T-cell (primary cell): ENCODE data around the gene RABGAP1L.

DNA sequence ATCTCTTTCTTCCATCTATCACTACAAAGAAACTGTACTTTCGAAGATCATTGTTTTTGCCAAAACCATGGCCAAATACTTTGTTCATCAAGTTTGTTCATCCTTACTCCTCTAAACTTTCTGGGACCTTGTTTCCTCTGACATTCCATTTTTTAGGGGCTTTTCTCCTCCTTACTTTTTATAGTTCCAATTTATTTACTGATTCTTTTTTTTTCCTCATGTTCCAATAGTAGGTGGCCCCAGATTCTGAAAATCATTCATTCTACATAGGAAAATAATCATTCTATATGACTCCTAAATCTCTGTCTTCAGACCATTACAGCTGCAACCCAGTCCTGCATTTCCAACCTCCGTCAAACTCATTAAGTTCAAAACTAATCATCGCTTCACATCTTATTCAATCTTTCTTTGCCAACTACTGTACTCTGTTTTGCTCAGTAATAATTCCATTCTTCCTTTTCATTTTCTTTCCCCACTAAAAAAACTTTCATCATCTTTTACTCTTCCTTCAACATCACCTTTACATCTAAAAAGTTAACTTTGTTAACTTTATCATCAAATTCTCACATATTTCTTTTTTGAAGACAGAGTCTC is 2.2 kb upstream of the DARS2 start:
- PRO-cap, 7 experiments, result peak in 1 of 7 experiments; most common minus-strand start position 358 of the sequence (in 1)

- PRO-cap, 7 experiments, result peak in 7 of 7 experiments; most common plus-strand start chr1:174159581 (in 7); most common minus-strand start chr1:174159318 (in 4)
These were observed at the start of gene RABGAP1L for GRCh38 chr1:174159043-174159716. RABGAP1L (plus strand) TSS chr1:174159520.

DNA sequence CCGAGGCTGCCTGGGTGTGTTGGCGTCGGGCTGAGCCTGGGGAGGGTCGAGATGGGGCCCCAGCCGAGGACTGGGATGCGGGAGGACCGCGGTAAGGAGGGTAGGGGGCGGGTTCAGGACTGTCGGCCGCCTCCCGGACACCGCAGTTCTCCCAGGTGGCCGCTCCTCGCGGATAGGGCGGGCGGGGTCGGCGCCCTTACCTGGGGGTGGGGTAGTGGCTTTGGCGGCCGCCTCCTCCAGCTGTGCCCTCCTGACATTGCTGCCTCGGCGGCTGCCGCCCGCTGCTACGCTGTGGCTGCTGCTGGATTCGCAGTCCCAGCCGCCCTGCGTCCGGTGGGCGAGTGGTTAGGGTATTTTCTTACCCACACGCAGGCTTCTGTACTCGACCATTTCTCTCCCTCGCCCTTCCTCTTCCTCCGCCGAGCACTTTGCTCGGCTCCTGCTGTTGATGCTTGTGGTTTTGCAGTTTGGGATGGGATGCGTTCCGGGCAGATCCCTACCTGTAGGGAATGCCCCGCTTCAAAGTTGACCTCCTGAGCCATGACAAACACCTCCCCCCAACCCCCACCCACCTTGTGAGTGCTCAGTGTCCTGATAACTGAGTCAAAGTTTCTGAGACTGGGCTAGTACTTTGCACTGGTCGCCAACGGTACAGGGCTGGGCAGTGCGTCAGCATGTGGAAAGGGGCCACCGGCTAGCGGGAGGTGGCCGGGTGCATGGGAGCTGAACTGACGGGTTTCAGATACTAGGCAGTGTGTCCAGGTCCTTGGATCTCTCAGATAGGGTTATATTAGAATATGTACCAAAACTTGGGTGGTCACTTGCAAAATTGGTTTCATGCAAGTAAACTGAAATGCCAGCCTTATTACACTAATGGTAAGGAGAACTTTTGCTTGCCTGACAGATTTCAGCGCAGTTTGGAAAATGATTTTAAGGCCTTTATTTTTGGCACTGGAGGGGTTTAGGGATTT is 682 bp downstream of the RABGAP1L start:
- PRO-cap, 7 experiments, result peak in 7 of 7 experiments; most common plus-strand start position 281 of the sequence (in 2); most common minus-strand start position 288 of the sequence (in 7)

- PRO-cap, 7 experiments, result no peak in any of the 7 experiments
These were observed 45.4 kb downstream of the RABGAP1L start for GRCh38 chr1:174204529-174205264.

- PRO-cap, 7 experiments, result no peak in any of the 7 experiments
These were observed 64.1 kb upstream of the GPR52 start for GRCh38 chr1:174383681-174384015.

DNA sequence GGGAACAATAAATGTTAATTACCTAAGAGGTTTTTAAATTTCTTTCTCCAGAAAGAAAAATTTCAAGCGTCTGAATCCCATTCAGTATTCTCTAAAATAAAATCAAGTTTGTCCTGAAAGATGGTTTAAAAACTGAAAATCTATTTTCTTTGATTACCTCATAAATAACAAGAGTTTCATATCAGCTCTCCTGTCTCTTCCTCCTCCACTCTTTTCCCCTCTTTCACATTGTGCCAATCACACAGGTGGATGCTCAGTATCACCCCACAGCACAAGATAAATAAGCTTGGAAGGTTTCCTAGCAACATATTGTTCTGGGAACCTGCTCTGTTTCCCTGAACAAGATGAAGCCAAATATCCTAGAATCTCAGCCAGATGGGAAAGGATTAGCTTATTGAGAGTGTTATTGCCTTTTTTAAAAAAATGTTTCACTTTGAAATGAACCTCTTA is 45.7 kb upstream of the CACYBP start:
- PRO-cap, 7 experiments, result no peak in any of the 7 experiments

- PRO-cap, 7 experiments, result peak in 4 of 7 experiments; most common plus-strand start chr1:174964783 (in 4); most common minus-strand start chr1:174964654 (in 4)
These were observed 35.4 kb upstream of the CACYBP start for GRCh38 chr1:174964021-174964996.

GRCh38 chr1:175193585-175194280 is 1.2 kb upstream of the KIAA0040 start:
- PRO-cap, 7 experiments, result no peak in any of the 7 experiments

GRCh38 chr1:175209056-175209597 is 16.6 kb upstream of the KIAA0040 start:
- PRO-cap, 7 experiments, result peak in 3 of 7 experiments; most common plus-strand start chr1:175209389 (in 2); most common minus-strand start chr1:175209223 (in 3)

DNA sequence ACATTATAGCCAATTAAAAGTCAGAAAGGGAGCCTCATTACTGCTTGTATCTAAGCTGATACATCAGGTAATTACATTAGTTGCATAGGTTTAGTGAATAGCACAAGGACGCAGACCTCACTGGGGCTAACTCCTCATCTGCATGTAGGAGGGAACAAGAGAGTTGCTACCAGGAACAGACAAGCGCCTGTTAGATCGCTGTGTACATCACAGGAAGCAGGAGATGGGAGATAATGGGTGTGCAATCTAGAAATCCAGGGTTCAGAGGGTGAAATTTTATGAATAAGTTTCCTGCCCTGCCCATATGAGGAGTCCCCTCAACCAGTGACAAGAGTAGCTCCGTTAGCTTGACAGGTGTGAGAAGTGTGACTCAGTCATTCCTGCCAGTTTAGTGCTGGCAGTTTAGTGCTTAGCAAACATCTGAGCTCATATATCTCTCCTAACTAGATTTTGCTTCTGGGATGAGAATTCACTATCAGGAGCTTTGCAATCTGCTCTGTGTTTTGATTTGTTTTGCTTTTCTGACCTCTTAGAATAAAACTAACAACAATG is 96.8 kb upstream of the TNR start:
- PRO-cap, 7 experiments, result no peak in any of the 7 experiments

DNA sequence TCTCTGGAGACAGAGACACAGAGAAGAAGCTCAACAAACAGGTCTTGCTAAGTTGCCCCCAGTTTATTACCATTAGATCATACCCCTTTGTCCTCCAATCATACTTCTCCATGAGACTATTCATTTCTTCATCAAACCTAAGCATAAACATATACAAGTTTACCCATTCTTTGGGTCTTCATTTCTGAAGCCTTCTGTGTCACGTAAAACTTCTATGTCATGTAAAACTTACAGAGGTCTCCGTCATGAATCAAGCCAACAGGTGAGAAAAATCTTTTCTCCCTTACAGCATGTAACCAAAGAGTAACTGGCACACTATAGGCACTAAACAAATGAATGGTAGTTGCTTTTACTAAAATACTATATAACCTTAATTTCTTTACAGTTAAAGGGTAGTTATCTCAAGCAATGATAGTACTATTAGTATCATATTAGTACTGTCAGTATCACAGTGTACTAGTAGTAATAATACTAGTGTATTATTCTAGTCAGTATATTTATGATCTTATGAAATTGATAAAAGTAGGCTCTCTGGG is 226.1 kb upstream of the TNR start:
- PRO-cap, 7 experiments, result no peak in any of the 7 experiments

DNA sequence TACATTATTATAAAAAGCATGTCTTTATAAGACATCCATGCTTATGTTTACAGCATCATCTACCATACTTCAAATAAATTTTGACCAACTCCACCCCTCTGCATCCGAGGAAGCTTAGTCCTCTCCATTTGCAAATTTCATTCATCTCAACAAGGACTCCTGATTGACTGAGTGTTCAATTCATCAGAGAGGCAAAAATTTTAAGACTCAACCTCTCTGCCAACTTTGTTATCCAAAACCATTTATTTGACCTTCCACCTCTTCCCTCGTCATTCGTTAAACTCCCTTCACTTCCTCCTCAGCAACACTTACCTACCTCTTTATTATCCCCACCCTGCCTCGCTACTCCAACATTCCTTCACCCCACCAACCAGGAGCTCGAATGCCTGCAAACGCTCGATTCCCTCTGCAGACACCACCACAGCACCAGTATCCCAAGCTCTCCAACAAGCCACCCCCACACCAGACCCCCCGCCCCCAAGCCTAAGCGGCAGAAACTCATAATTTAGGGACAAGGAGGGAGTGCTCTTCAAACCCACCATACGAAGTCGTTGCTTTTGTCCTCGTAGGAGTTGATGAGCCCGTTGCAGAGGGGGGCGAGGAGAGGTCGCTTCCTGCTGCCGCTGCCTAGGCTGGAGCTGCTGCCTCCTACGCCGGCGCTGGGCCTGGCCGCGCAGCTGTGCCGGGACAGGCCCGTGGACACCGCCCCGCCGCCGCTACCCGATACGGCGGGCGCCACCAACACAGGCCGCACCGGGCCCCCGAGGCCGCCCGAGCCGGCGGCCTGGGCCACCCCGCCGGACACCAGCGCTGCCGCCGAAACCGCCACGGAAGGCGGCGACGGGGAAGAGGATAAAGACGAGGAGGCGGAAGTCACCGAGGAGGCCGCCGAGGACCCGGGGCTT is 801 bp downstream of the COP1 start:
- PRO-cap, 7 experiments, result peak in 4 of 7 experiments; most common plus-strand start position 649 of the sequence (in 2); most common minus-strand start position 273 of the sequence (in 1)

GRCh38 chr1:176241377-176241735 is 34.3 kb upstream of the COP1 start:
- PRO-cap, 7 experiments, result no peak in any of the 7 experiments

GRCh38 chr1:176522534-176522878 is 59.5 kb downstream of the PAPPA2 start:
- PRO-cap, 7 experiments, result no peak in any of the 7 experiments

- PRO-cap, 7 experiments, result no peak in any of the 7 experiments
These were observed 231.1 kb downstream of the PAPPA2 start for GRCh38 chr1:176694120-176694407.

DNA sequence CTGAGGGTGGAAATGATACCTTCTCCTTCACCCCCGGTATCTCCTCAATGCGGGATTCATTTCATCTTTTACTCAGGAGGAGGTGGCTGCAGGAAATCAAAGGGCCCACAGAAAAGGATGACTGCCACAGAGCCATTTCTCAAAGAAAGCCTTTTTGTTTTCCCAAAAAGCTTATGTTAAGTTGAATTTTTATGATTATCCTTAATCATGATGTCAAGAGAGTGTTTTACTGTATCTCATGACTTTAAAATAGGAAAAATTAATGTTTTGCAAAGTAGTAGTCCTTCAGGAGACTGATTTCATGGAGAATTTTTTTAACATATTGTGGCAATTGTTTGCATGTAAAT is 332.3 kb downstream of the PAPPA2 start:
- PRO-cap, 7 experiments, result no peak in any of the 7 experiments

DNA sequence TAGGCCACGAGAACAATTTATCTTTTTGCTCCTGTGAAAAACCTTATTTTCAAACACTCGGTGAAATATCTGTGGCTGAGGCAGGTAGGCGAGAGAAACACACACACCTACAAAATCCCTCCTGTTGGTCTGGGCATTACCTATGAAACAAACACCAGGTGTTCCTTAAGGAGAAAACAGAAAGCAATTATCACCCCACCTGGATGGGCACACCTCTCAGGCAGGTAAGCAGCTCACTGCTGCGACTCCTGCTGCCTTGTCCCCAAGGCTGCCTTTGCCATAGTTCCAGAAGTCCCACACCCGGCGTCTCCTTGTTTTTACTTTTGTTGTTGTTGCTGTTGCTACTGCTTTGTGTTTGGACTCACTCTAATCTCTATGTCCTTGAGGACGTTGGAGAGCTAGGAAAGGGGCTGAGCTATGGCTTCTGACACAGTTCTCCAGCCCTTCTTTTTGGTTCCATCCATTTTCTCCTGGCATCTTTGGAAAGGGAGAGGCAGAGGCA is 271.0 kb downstream of the ASTN1 start:
- PRO-cap, 7 experiments, result no peak in any of the 7 experiments

DNA sequence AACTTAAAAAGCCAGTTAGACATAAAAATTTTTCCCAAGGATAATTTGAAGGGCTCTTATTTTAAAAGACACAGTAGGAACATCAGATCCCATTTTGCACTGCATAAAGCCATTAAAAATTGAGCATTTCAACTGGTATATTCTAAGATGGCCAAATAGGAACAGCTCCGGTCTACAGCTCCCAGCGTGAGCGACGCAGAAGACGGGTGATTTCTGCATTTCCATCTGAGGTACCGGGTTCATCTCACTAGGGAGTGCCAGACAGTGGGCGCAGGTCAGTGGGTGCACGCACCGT is 336.1 kb downstream of the SEC16B start:
- PRO-cap, 7 experiments, result no peak in any of the 7 experiments

- PRO-cap, 7 experiments, result no peak in any of the 7 experiments
These were observed 1.6 kb downstream of the SEC16B start for GRCh38 chr1:177968246-177968584.

- PRO-cap, 7 experiments, result no peak in any of the 7 experiments
These were observed 30.3 kb upstream of the SEC16B start for GRCh38 chr1:178000081-178000555.